AG04450 (cell line): ENCODE measurements around the genes METTL21A, RPE, CPS1 and ABCA12.

DNA sequence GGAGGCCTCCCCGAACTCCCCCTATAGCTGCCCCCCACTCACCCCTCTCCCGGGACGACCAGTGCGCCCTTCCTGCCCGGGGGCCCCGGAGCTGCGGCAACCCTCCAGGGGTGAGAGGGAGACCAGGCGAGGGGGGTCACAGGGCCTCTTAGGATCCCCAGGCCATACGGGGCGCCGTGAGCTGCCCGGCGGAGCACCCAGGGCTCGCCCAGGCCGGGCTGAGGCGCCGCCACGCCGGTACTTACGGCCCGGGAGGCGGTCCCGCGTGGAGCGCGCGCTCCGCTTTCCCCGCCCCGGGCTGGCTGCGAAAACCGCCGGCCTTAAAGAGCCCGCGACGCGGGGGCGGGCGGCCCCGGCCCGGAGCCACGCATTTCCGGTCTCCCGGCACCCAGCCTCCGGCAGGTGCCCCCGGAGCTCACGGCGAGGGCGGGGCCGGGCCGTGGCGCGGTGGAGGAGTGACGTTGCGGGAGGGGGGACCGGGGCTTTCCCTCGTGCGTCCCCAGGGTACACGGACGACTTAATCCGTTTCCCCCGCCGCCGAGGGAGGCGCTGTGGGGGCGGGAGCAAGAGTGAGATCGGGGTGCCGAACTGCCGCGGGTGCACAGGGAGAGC lies at the start of gene METTL21A:
TSS of gene METTL21A (minus strand) at position 375 of the 612 bp plus-strand sequence.
- CAGE, long polyA plus RNA: no peak
- RRBS: 2% methylated on average over 31 of the region's 70 CpGs

DNA sequence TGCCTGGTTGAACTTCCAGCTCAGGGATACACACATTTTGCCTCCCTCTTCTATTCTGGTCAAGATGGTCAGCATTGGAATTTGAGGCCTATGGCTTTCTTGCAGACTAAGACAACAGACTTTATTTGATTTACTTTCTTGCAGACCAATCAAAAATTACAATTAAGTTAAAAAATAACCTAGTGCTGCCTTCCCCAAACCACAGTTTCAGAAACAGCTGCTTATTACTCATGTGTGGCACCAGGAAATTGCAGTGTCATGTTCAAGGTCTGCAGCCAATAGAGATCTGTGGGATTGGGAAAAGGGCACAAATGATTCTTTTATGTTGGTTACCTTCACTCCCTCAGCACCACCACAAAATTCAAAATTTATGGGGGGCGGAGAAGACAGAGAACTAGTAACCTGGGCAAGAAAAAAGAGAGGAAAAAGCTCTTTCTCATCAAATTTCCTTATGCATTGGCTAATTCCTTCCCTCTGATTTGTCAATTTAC lies 100.2 kb upstream of the FZD5 start:
- CAGE, long polyA plus RNA: no peak
- RRBS: no CpG with 5 or more reads among the region's 1 CpG

DNA sequence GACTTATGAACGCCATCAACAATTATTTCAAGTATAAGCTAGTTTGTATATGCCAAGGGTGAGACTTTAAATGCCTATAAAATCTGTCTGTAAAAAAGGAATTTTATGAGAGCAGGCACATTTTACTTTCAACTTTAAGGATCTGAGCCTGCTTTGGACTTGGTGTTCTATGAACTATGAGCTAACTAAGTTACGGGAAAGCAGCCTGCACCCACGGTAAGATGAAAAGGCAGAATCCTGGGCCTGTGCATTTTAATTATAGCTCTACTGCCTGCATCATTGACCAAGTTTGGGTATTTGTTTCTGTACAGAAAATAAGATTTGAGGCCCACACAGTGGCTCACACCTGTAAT lies 95.4 kb downstream of the PLEKHM3 start:
- CAGE, long polyA plus RNA: no peak
- RRBS: no CpG with 5 or more reads among the region's 3 CpGs

DNA sequence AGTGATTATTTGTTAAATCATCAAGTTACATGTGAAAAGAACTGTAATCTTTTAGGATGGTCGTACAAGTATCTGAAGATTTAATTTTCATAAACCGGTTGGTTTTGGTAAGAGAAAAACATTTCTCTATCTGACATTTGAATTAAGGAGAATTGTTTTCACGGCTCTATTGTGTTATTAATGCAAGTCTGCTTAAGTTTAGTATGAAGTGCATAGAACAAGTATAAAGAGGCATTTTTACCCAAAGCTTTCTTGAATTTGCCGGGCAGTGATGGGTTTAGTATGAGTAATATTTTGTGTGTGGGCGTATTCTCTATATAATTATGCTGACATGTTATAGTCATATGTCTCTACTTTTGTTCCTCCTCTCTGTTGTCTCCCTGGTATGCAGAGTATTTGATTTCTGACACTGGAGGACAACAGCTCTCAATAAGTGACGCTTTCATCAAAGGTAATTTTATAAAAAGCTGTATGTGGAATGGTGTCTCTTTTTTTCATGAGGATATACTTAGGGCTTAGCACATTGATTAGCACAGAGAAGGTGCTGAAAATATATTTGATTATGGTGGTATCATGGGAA lies 45.9 kb downstream of the PIKFYVE start:
- CAGE, long polyA plus RNA: no peak
- RRBS: no CpG with 5 or more reads among the region's 6 CpGs

GRCh38 chr2:209872689-209873190 lies 101.1 kb downstream of the UNC80 start:
- CAGE, long polyA plus RNA: no peak
- RRBS: no CpG with 5 or more reads among the region's 10 CpGs

DNA sequence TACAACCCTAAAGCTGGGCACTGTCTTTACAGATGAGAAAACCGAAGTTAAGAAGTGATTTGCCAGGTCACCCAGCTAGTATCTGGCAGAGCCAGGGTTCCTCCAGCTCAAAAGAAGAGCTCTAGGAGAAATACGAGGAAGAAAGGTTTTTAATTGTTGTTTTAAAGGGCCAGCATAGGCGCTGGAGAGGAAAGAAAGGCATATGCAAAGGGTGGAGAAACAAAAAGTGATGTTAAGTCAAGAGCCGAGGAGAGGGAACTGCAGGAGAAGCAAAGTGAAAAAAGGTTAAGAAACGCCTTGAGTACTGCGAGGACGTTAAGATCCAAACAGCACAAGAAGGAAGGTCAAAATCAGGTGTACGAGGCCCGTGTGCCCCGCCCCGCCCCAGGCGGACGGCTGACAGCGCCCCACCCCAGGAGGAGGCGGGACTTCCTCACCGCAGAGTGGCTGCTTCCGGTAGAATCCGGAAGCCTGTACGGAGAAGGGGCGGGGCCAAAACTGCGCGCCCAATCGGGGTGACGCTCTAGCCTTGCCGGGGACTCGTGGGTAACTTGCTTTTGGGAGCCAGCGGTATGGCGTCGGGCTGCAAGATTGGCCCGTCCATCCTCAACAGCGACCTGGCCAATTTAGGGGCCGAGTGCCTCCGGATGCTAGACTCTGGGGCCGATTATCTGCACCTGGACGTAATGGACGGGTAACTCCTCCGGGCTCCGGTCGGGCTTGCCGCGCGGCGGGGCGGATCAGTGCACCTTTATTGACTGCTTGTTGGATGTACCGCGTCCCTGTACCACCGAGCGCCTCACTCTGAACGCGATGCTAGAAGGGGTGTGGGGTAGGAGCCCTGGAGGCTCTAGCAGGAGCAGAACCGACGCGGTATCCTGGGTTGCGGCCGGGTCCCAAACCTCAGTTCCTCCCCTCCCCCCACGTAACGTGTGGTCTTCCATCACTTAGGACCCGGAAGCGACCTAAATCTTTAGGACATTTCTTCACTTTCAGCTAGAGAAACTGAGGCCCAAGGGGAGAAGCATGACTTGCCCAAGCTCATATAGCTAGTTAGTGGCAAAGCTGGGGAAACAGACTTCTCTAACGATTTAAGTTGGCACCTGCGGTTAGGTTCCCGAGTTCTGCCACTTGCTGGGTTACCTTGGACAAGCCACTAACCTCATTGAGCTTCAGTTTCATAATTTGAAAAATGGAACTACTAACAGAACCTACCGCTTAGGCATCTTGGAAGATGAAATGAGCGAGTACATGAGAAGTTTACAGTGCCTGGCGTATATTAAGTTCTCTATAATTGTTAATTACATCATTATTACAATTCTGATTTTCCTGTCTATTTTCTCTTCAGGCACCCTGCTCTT lies at the start of gene RPE:
TSS of gene RPE (plus strand) at position 549 of the 1,361 bp plus-strand sequence.
- CAGE, long polyA plus RNA: no peak
- RRBS: 2% methylated on average over 19 of the region's 65 CpGs

- CAGE, long polyA plus RNA: no peak
- RRBS: no CpG with 5 or more reads among the region's 5 CpGs
These were observed 9.8 kb upstream of the CPS1 start for GRCh38 chr2:210546467-210547203.

DNA sequence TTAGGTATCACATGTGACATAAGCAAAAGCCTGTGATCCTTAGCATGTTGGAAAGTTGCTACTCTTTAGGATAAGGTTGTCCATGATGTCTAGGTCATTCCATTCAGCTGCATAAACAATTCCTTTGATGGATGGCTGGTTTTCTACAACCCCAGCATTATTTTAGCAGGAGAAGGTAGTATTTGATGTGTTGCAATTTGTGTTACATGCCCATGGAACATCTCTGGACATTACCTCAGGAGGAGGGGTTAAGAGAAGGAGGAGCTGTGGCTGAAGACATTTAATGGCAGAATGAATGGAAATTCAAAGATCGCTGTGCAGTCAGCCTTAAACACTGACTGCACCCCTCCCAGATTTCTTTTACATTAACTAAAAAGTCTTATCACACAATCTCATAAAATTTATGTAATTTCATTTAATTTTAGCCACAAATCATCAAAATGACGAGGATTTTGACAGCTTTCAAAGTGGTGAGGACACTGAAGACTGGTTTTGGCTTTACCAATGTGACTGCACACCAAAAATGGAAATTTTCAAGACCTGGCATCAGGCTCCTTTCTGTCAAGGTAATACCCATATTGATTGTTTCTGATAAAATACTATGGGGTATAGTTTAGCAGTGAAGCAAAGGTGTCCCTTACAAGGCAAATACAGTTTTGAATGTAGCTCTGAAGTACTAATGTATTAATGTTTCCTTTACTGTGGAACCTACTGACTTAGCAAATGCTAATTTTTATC lies at the start of gene CPS1:
TSS of gene CPS1 (plus strand) at position 306 of the 738 bp plus-strand sequence.
- CAGE, long polyA plus RNA: no peak
- RRBS: no CpG with 5 or more reads among the region's 2 CpGs

DNA sequence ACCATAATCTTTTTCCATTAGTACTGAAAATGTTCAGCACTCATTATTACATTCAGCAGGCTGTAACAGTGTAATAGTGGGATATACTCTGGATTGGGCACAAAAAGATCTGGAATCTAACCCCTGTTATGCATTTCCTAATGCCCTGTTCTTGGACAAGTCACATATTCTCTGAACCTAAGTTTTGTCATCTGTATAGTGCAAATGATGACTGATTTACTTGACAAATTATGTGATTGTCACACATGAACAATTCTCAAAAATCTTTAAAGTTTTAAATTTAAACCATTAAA lies 3.2 kb downstream of the CPS1 start:
- CAGE, long polyA plus RNA: no peak

DNA sequence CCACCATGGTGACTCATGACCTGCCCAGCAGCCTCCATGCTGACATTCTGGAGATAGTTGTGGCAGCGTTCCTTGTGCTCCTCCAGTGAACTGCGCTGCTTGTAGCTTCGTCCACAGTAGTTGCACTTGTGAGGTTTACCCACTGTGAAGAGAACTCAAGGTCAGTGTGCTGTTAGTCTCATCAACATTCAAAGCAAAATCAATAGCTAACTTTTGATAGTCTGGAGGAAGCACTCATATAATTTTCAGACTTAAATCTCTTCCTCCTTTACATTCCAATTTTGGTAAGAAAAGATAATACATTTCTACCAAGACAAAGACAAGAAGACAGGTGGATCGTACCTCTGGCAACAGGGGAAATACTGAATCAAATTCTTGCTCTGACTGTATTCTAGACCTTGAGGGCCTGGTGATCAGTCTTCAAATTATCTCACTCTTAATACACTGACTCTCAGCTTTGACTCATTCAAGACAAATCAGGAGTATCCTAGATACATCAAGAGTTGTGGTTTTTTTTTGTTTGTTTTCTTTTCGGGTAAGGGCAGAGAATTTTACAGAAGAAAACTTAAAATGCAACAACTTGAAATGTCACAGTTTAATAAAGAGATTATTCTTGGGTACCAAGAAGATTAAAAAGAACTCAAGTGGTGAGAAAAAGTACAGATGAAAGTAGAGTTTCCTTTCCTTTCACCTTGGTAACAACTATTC lies 129.3 kb downstream of the IKZF2 start:
- CAGE, long polyA plus RNA: no peak
- RRBS: no CpG with 5 or more reads among the region's 5 CpGs

- CAGE, long polyA plus RNA: no peak
- RRBS: no CpG with 5 or more reads among the region's 3 CpGs
These were observed 263 bp downstream of the IKZF2 start for GRCh38 chr2:213151240-213151458.

GRCh38 chr2:214683467-214683951 lies 126.0 kb downstream of the BARD1 start:
- CAGE, long polyA plus RNA: no peak
- RRBS: no CpG with 5 or more reads among the region's 12 CpGs

DNA sequence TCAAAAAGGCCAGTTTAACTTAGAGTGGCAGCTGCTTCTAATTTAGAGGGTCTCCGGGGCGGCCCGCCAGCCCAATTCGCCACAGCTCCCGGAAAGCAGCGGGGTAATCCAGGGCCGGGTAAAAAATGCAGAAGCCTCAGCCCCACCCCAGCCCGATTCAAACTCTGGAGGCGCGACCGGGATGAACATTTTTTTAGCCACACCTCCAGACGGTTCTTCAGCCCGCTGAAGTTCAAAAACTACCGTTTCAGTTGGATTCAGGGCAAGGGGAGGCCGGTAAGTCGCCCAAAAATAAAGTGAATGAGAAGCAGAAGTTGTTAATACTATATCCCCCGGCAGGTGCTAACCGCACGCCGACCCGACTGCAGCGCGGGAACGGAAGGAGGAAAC lies 549 bp downstream of the BARD1 start:
- CAGE, long polyA plus RNA: no peak
- RRBS: 1% methylated on average over 10 of the region's 24 CpGs

DNA sequence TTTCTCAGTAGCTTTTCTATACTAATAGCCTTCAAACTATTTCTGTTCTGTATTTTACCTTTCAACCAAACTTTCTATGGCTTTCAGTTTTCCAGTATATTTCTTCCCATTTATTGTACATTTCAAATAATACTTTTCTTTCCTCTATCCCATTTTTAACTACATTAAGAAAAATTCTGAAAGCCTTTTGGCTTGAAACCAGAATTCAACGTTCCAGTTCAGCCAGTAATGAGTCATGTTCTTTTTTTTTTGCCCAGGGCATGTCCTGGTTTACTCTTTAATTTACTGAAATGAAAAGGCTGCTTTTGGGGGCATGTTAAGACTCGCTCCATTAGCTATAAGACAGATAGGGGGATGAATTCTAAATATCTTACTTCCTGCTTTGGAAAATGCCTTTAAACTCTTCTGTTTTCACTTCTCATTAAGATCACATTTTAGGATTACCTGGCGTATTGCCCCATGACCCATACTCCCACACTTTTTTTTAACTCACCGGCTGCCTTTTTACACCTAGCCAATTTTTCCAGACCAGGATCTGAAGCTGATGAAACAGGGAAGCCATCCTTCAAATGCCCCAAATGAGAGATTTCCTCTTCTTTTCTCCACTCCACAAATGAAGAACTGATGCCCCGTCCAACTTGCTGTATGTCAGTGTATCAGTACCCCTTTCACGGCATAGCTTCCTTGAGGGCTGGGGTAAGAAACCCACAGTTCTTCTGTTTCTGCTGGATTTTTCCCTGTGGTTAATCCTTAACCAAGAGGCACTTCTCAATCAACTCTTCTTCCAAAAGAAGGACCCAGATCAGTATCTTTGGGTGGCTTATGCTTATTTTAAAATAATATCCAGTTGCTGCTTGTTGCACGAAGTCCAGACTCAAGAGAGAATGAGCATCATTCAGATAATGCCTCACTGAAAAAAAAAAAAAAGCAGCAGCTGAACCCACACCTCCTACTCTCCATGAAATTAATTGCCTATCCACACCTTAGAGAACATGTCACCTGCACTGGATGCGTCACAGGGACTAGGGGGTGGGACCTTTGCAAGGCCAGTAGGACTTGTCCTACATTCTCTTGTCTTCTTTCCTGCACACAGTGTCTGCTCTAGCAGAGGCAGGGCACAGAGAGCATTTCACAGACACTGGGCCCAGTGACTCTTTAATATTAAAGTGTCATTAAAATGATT lies at the start of gene ABCA12:
TSS of gene ABCA12 (minus strand) at position 980 of the 1,183 bp plus-strand sequence.
- CAGE, long polyA plus RNA: no peak
- RRBS: no CpG with 5 or more reads among the region's 8 CpGs

- CAGE, long polyA plus RNA: no peak
- RRBS: no CpG with 5 or more reads among the region's 4 CpGs
These were observed 18.0 kb upstream of the ATIC start for GRCh38 chr2:215293796-215294420.

DNA sequence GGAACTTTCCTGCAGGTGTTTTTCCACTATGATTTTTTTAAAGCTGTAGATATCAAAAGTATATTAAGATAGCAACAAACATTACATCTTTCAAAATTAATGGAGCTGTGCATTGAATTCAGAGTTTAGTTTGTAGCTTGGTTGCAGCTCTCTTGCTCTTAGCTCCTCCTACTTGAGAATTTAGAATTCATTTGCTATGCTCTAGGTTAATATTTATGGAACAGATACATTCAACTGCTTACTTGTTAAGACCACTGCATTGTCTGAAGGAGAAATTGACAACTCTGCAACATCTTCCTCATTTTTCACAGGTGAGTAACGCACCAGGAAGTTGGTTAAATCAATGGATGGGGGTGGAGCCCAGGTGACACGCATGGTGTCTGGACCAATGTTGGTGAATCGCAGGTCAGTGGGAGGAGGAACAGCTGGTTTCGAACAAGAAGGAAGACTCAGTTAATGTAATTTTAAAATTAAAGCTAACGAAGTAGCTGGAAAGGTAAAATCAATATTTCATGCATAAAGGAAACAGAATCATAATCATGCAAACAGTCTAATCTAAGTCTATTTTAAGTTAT lies 44.4 kb downstream of the FN1 start:
- CAGE, long polyA plus RNA: no peak
- RRBS: no CpG with 5 or more reads among the region's 5 CpGs

DNA sequence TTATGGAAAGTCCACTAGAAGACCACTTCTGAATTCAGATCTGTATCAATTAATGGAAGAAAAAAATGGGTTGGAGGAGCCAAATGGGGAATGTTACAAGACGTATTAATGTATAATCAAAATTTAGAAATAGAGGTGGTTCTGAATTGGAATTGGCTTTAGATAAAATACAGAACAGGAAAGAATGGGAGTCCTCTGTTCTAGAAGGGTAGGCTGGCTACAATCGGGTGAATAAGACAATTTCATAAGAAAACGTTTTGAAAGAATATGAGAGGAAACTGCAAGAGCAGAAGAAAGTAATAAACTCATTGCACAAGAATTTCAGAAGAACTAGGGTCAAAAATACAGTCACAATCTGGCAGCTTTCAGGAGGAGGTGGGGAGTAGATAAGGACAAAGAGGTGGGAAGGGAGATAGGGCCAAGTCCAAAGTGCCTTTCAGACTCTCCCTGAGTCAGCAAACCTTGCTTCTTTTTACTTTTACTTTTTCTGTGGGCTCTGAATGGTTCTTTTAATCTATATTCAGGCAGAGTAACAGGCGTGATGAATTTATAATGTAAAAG lies 69.5 kb upstream of the FN1 start:
- CAGE, long polyA plus RNA: no peak
- RRBS: no CpG with 5 or more reads among the region's 4 CpGs

GRCh38 chr2:215506683-215507211 lies 70.9 kb upstream of the FN1 start:
- CAGE, long polyA plus RNA: no peak

DNA sequence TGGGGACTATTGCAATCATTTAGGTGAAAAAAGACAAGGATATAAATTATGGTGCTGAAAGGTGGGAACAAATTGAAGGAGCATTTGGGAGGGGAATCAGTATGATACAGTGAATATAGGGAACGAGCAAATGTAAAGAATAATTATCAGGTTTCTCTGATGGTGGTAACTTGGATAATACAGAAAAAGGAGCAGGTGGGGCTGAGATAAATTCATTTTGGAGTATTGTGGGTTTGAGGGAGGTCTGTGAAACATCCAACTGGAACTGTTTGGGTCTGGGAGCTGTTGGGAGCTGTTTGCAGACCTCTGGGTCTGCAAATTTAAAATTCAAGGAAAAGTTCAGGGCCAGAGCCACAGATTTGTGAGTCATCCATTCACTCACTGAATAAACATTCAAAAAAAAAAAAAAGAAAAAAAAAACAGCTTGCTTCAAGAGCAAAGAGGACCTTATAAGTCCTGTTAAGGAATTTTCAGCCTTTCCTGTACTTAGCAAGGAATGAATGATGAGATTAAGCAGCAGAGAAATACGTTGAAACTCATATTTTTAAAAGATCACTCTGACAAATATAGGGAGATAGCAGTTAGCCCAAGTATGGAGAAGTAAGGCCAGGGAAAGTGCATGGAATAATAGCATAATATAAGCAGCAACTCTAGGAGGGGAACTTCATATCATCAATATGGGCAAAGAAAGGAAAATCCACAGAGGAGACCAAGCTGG lies 257.6 kb upstream of the FN1 start:
- CAGE, long polyA plus RNA: no peak
- RRBS: no CpG with 5 or more reads among the region's 2 CpGs

DNA sequence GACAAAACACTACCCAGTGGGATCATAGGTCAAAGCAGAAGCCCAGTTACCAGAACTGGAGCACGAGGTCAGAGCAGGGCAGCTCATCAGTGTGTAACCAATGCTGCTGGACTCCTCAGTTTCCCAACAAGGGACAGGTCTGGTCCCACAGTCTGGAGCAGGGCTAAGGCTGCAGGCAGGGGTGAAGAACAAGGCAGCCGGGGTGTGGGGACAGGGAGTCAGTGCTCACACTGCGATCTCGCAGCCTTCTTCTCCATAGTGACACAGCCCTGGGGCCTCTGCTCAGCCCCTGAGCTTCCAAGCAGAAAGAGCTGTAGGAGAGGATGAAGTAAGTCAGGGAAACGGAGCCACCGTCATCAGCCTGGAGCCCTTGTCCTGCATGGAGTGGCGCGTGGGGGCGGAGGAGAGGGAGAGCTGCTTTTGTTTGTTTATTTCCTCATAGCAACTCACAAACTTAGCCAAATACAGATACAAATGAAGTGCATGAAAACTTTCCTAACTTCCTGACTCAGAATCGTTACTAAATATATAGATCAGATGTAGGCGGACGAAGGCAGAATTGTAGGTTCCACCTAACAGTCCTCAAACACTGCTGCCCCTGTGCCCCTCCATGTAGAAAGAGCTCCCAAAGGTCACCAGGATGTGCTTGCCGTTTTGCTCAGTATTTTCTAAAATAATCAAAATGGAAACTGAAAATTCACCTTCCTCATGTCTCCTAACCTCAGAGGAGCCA lies 263.7 kb downstream of the MREG start:
- CAGE, long polyA plus RNA: no peak
- RRBS: no CpG with 5 or more reads among the region's 13 CpGs